Adrenal gland (tissue), 7 donors: ENCODE data around the genes LNP1 and IMPG2.

DNA sequence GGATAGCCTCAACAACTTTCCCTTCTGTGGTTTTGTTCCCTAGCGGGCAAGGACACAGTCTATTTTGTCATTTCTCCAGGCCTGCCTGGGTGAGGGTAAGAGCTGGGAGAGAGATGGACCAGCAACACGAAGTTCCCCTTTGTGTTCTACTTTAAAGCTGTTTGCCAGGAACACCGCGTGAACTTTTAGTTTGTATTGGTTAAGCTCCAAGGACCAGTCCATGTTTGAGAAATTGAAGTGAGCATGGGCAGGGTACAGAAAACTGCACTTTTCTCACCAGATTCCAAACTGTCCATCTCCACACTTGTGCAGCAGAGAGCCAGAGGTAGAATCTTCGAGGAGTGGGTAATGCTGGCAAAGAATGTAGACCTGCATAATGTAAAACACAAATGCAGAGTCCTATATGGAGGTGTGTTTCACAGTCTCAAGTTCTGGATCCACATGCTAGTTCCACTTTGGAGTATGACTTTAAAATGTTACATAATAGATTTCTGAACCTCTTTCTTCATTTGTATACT lies 21.1 kb downstream of the ST3GAL6 start:
- PRO-cap, 3 experiments = no peak in any of the 3 experiments
- RAMPAGE, long total RNA, 4 experiments = no peak in any of the 4 experiments
- RRBS = no CpG with 5 or more reads among the region's 5 CpGs

- PRO-cap, 3 experiments = no peak in any of the 3 experiments
- RAMPAGE, long total RNA, 4 experiments = no peak in any of the 4 experiments
Measured at GRCh38 chr3:98961847-98962115, 60.3 kb upstream of the DCBLD2 start.

GRCh38 chr3:99684382-99685191 lies 46.2 kb downstream of the COL8A1 start:
- PRO-cap, 3 experiments = no peak in any of the 3 experiments
- RAMPAGE, long total RNA, 4 experiments = no peak in any of the 4 experiments
- RRBS = no CpG with 5 or more reads among the region's 5 CpGs

DNA sequence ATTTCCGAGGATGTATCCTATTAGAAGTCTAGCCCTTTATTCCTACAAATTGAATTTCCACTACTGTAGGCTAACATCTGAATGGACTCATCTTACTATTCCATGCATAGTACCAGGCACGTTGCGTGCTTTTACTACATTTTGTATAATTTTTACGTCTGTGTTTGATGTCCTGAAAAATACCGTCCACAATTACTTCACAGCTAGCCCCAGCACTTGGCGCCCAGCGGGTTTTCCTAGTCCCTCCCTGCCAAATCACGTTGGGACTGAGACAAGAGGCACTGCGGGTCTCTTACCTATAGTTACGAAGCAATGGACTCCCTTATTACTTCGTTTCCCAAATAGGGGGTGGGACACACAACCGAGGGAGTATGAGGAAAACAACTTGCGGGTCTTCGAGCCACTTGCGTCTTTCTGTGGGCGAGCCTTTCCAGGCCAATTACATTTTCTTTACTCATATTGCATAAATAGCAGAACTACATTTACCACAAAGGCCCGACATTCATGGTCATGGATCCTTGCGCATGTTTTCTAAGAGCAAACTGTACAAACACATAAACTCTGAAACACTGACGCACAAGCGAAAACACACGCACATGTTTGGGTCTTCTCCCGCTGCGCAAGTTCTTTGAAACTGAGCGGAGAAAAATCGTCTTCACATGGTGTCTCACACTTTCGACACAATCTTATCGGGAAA lies 570 bp upstream of the CMSS1 start:
- PRO-cap, 3 experiments = peak in 2 of 3 experiments; most common plus-strand start position 253 of the sequence (in 1); most common minus-strand start position 416 of the sequence (in 1)
- RAMPAGE, long total RNA, 4 experiments = no peak in any of the 4 experiments
- RRBS = no CpG with 5 or more reads among the region's 27 CpGs

DNA sequence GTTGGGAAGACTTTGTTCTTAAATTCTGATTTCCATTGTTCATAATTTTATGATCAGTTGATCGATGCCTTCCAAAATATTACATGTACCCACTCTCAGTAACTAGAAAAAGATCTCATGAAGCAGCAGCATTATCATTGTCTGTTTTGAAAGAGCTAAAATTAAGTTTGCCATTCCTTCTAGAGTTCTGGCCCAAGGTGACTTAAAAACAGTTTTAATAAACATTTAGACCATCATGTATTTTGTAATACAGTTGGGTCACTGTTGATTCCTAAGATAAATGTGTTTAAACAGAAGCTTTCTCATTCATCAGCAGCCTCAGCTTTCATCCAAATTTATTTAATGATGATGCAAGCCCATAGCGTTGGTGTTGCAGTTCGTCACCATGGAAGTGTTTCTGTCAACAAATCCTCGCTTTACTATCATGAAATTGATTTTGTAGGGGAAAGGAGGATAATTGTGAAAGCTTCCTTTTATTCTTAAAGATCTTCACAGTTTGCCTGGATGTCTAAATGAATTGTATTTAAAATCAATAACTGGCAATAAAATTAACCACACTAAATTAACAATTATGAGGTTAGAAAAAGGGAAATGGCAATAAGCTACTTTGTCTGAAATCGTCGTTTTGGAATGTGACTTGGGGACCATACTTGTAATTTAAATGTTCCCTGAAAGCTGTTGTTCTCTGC lies 28.8 kb downstream of the CMSS1 start:
- PRO-cap, 3 experiments = no peak in any of the 3 experiments
- RAMPAGE, long total RNA, 4 experiments = no peak in any of the 4 experiments
- RRBS = no CpG with 5 or more reads among the region's 6 CpGs

DNA sequence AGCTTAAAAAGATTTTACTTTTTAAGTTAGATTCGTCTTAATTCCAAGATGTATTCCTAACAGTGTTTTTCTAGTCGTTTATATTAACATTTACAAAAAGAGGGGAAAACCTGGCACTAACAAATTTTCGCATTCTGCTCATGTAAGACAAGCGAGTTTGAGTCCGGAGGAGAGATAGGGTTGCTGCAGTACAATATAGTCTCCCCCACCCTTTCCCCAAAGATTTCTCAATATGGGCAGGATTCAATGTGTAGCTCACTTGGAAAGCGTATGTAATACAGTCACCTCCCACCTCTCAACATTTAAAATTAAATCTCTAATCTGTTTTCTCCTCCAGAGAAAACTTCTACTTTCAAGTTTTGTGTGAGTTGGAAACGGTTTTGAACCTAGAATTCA lies 57.9 kb downstream of the CMSS1 start:
- PRO-cap, 3 experiments = no peak in any of the 3 experiments
- RAMPAGE, long total RNA, 4 experiments = no peak in any of the 4 experiments
- RRBS = no CpG with 5 or more reads among the region's 7 CpGs

DNA sequence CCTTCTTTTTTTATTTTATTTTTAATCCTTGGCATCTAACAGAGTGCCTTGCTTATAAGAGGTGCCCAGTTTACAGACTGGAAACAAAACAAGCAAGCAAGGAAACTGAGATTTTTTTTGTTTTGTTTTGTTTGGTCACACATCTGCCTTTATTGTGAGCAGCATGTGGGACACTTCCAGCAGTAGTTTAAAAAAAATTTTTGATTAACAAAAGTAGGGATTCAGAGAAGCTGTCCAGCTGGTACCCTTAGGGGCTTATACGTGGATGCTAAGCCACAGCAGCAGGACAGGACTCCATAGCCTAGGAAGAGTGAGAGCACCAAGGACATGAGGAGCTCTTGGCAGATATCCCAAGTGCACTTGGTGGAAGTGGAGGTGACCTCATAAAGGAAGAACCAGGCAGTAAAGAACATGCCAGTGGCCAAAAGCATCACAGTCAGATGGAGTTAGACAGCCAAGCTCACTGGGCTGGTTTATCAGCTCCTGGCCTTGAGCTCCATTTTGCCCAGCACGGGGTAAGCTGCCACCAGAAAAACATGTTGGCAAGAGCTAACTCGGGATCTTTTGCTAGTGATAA lies 107.8 kb downstream of the CMSS1 start:
- PRO-cap, 3 experiments = peak in 3 of 3 experiments; most common plus-strand start position 439 of the sequence (in 3); most common minus-strand start position 290 of the sequence (in 1)
- RAMPAGE, long total RNA, 4 experiments = no peak in any of the 4 experiments
- RRBS = no CpG with 5 or more reads among the region's 3 CpGs

DNA sequence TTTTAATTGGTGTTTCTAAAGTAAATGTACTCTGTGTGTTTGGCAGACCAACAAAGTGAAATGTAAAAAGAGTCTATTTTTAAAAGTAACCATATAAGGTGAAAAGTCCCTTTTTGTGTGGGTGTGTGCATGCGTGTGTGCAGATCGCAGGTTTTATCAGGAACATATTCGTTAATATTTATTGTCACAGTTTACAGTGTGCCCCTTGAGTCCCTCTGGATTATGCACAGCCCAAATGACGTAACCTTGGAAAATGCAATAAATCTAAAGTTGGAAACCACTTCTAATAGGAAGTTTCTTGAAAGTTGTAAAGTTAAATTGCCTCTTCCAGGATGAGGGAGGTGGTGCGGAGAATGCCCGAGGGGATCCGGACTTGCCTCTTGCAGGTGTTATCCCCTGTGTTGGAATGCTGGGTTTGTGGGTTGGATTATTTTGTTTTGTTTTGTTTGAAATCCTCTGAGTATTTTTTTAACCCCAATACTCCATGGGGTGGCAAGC lies 143.2 kb downstream of the CMSS1 start:
- PRO-cap, 3 experiments = no peak in any of the 3 experiments
- RAMPAGE, long total RNA, 4 experiments = no peak in any of the 4 experiments
- RRBS = no CpG with 5 or more reads among the region's 7 CpGs

DNA sequence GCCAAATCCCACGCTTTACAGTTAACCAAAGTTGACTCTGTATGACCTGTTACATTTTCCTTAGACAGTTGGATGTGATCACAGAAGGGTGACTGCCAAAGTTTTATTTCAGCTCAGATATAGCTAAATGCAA lies 73.4 kb downstream of the FILIP1L start:
- PRO-cap, 3 experiments = no peak in any of the 3 experiments
- RAMPAGE, long total RNA, 4 experiments = no peak in any of the 4 experiments
- RRBS = no CpG with 5 or more reads among the region's 1 CpG

GRCh38 chr3:100073332-100073878 lies 40.9 kb downstream of the FILIP1L start:
- PRO-cap, 3 experiments = no peak in any of the 3 experiments
- RAMPAGE, long total RNA, 4 experiments = no peak in any of the 4 experiments
- RRBS = no CpG with 5 or more reads among the region's 3 CpGs

GRCh38 chr3:100073879-100074434 lies 40.3 kb downstream of the FILIP1L start:
- PRO-cap, 3 experiments = peak in 1 of 3 experiments; most common plus-strand start chr3:100074191 (in 1); most common minus-strand start chr3:100074246 (in 1)
- RAMPAGE, long total RNA, 4 experiments = no peak in any of the 4 experiments
- RRBS = no CpG with 5 or more reads among the region's 8 CpGs

DNA sequence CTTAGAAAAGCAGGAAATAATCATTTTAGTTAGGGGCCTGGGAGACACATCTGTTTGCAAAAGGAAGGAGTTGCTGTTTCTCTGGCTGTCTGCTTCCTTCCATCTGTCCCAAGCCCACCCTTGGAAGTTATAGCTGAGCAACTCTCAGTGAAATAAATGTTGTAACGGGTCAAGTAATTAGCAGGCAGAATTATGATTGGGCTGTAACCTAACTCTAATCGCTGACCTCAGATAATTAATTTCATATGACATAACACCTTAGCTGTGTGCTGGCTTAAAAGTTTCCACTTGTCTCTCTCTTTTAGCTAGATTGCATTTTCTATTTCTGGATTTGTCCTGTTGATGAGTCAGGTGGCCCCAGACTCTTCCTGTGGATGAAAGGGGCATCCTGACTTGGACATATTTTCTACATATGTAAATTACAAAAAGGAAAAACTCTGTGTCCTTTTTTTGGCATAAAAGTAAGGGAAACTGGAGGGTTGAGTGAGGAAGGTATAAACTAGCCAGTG lies 11.1 kb upstream of the FILIP1L start:
- PRO-cap, 3 experiments = no peak in any of the 3 experiments
- RAMPAGE, long total RNA, 4 experiments = no peak in any of the 4 experiments
- RRBS = no CpG with 5 or more reads among the region's 2 CpGs

DNA sequence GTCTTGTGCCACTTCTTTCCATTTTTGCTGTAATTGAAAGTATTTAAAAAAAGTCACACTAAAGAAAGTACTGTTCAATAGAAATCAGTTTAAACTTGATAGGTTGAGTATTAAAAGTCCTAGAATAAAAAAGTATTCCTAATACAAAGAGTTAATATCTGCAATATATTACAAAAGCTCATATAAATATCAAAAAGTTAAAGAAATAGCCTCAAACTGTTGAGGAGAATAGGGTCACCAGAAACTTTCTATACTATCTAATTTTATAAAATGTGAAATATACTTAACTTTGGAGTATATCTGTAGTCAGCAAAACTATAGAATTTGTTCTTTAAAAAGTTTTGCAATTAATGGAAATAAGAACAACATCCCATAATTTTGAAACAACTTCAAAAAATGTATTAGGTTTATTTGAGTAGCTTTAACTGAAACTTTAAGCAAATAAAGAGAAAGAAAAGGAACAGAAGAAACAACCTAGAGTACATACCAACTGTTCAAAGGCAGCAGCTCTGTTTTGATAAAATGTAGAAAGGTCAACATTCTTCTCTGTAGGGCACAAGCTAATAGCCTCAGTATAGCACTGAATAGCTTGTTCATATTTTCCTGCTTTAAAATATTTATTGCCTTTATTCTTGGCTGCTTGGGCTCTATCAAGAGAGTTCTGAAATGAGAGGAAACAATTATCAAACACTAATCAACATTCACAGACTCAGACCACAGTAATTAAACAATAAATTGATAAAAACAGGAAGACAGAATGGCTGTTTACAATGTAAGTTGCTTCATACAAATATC lies 14.4 kb downstream of the TOMM70 start:
- PRO-cap, 3 experiments = no peak in any of the 3 experiments
- RAMPAGE, long total RNA, 4 experiments = no peak in any of the 4 experiments

- PRO-cap, 3 experiments = peak in 3 of 3 experiments; most common plus-strand start chr3:100401539 (in 3); most common minus-strand start chr3:100401408 (in 1)
- RAMPAGE, long total RNA, 4 experiments = start-site peak on the minus strand in 1 of 4 experiments, at chr3:100401369-100401452 at its widest, 33 reads per replicate
- RRBS = no CpG with 5 or more reads among the region's 20 CpGs
Measured at GRCh38 chr3:100401310-100401661, at the start of gene LNP1. TSS of gene LNP1 (plus strand) at chr3:100401539.

- PRO-cap, 3 experiments = no peak in any of the 3 experiments
- RAMPAGE, long total RNA, 4 experiments = no peak in any of the 4 experiments
- RRBS = no CpG with 5 or more reads among the region's 3 CpGs
Measured at GRCh38 chr3:101216495-101217279, 103.7 kb downstream of the IMPG2 start.

- PRO-cap, 3 experiments = no peak in any of the 3 experiments
- RAMPAGE, long total RNA, 4 experiments = no peak in any of the 4 experiments
- RRBS = no CpG with 5 or more reads among the region's 1 CpG
Measured at GRCh38 chr3:101320316-101320617, at the start of gene IMPG2. TSS of gene IMPG2 (minus strand) at chr3:101320575.

DNA sequence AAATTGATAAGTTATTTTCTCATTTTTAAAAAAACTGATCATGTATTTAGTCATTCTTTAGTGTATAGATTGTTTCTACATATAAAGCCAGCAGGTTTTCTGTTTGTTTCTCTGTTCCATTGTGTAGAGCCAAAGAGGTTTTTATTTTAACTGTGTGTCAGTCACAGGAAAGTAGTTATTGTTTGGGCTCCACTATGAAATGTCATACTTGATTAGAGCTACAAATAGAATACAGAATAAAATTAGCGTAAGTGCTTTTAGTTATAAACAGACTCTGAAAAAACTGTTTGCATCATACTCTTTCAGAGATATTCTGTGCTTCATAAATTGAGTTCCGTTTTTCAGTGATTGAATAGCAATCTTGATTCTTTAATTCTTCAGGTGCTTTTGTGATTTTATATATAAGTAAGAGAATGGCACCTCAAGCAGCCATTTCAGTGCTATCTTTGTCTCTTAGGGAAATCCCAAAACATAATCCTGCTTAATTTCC lies 4.1 kb downstream of the PCNP start:
- PRO-cap, 3 experiments = no peak in any of the 3 experiments
- RAMPAGE, long total RNA, 4 experiments = no peak in any of the 4 experiments
- RRBS = no CpG with 5 or more reads among the region's 2 CpGs

DNA sequence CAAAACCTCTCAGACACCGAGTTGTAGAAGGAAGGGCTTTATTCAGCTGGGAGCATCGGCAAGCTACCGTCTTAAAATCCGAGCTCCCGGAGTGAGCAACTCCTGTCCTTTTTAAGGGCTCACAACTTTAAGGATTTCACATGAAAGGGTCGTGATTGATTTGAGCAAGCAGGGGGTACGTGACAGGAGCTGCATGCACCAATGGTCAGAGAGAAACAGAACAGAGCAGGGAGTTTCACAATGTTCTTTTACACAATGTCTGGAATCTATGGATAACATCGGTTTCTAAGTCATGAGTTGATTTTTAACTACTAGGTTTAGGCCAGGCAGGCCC lies 38.9 kb downstream of the PCNP start:
- PRO-cap, 3 experiments = no peak in any of the 3 experiments
- RAMPAGE, long total RNA, 4 experiments = no peak in any of the 4 experiments
- RRBS = no CpG with 5 or more reads among the region's 8 CpGs

- PRO-cap, 3 experiments = no peak in any of the 3 experiments
- RAMPAGE, long total RNA, 4 experiments = no peak in any of the 4 experiments
- RRBS = no CpG with 5 or more reads among the region's 3 CpGs
Measured at GRCh38 chr3:101649035-101649289, 28.0 kb downstream of the ZBTB11 start.

- PRO-cap, 3 experiments = no peak in any of the 3 experiments
- RAMPAGE, long total RNA, 4 experiments = no peak in any of the 4 experiments
Measured at GRCh38 chr3:101793514-101793731, 14.4 kb downstream of the NXPE3 start.